Thyroid gland (tissue), 7 donors: ENCODE data around the genes ARRDC1 and CACNA1B.

DNA sequence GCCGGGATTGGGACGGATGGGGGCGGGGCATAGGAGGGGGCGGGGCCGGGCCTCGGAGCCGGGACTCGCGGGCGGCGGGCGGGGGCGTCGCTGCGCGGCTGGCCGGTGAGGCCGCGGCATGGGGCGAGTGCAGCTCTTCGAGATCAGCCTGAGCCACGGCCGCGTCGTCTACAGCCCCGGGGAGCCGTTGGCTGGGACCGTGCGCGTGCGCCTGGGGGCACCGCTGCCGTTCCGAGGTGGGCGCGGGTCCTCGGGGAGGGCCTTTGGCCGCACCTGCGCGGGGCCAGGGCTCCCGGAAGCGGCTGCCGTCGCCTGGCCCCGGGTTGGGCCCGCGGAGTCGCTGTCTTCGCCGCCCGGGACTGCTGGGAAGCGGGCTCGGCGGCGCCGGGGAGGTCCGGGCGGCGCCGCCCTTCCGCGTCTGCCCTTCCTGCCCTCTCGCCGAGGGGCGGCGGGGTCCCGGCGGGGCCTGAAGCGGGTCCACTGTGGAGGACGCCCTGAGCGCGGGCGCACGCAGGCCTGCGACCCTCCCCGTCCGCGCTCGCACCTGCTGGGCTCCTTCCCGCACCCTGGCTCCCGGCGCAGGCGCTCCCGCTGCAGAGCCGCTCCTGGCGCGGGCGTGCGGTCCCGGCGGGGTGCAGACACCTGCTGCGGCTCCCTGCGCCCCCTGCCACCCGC is at the start of gene ARRDC1:
ARRDC1 (plus strand) TSS at position 87 of the 675 bp plus-strand sequence.
- PRO-cap, 2 experiments: peak in 2 of 2 experiments; most common plus-strand start position 140 of the sequence (in 2); most common minus-strand start position 361 of the sequence (in 1)
- RAMPAGE, long total RNA, 5 experiments: start-site peak on the plus strand in 2 of 5 experiments, centred at positions 86 to 89 of the sequence, 209 to 606 reads per replicate

DNA sequence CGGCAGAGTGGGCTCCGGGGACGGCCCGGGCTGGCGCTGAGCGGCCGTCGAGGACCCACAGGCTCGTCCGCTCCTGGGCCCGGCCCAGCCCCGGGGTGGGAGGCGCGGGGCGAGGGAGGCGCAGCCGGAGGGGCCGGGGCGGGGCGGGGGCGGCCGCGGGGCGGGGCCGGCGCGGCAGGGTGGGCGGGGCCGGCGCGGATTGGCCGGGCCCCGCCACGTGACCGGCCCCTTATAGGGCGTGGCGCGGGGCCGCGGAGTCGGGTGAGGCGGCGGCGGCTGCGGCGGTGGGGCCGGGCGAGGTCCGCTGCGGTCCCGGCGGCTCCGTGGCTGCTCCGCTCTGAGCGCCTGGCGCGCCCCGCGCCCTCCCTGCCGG is at the start of gene CACNA1B:
CACNA1B (plus strand) TSS at position 260 of the 373 bp plus-strand sequence.
- PRO-cap, 2 experiments: no peak in any of the 2 experiments
- RAMPAGE, long total RNA, 5 experiments: no peak in any of the 5 experiments

DNA sequence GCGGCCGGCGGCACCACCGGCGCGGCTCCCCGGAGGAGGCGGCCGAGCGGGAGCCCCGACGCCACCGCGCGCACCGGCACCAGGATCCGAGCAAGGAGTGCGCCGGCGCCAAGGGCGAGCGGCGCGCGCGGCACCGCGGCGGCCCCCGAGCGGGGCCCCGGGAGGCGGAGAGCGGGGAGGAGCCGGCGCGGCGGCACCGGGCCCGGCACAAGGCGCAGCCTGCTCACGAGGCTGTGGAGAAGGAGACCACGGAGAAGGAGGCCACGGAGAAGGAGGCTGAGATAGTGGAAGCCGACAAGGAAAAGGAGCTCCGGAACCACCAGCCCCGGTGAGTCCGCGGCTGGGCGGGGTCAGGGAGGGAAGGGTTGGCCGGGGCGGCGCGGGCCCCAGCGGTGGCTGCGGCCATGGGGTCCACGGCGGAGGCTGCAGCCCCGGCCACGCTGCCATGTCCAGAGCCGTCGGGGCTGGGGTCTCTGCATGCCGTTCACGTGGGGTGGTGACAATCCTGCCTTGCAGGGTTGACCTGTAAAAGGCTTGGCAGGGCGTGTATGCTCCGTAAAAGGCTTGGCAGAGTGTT is 146.0 kb downstream of the CACNA1B start:
- PRO-cap, 2 experiments: no peak in any of the 2 experiments
- RAMPAGE, long total RNA, 5 experiments: no peak in any of the 5 experiments

- PRO-cap, 2 experiments: no peak in any of the 2 experiments
- RAMPAGE, long total RNA, 5 experiments: no peak in any of the 5 experiments
These were observed 235.2 kb downstream of the CACNA1B start for GRCh38 chr9:138112837-138113155.